Metastatic Liver Carcinoma in the Adrenal Gland (tissue), 2 donors: ENCODE data around the genes SAMD7 and SKIL.

DNA sequence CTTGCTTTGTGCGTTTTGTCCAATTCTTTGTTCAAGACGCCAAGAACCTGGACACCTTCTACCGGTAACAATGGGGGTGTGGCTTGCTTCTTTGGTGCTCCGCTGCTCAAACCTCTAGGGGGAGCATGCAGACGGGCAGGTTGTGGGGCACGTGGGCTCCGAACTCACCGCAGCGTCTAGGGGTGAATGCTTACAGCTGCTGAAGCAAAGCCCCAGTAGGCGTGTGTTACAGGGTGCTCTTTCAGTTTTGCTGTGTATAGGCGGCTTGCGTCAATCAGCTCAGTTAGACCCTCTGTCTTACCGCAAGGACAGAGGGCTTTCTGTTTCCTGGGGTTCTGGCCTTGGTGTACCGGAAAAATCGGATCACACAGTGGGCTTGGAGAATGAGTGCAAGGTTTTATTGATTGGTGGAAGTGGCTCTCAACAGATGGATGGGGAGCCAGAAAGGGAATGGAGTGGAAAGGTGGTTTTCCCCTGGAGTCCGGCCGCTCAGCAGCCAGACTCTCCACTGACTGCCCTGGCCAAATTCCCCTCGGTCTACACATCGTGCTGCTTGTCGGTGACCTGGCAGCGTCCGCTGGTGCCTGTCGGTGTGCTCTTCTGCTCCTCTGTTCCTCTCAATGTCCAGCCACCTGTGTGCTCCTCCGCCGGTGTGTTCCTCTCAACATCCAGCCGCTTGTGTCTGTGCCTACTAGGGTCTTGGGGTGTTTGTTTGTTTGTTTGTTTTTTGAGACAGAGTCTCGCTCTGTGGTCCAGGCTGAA, 1.3 kb upstream of the LRRC34 start:
- PRO-cap, 2 experiments: no peak in any of the 2 experiments

DNA sequence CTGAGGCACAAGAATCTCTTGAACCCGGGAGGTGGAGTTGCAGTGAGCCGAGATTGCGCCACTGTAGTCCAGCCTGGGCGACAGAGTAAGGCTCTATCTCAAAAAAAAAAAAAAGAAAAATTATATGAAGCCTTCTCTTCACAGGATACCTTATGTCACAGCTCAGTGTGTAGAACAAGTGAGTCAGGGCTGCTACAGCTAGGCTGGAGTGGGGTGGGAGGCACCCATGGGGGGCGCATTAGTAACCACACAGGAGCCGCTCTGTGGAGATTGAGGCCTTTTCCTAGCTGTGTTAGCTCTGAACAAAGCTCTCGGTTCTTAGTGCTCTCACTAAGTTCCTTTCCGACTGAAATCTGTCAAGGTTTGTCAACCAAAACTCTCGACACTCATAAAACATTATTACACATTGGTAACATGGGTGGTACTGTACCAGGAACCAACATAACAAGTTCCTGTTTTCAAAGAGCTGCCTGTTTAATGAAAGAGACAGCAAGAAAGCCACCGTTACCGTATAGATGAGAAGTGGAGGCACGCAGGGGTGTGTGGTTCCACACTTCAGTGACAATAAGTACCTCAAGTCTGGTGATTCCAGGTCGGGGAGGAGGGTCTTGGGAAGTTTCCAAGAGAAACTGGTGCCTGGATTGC, 4.5 kb downstream of the LRRC31 start:
- PRO-cap, 2 experiments: no peak in any of the 2 experiments

- PRO-cap, 2 experiments: no peak in any of the 2 experiments
Observed at GRCh38 chr3:169870053-169870501, 342 bp upstream of the LRRC31 start.

GRCh38 chr3:169886638-169886899, 16.8 kb upstream of the LRRC31 start:
- PRO-cap, 2 experiments: no peak in any of the 2 experiments

DNA sequence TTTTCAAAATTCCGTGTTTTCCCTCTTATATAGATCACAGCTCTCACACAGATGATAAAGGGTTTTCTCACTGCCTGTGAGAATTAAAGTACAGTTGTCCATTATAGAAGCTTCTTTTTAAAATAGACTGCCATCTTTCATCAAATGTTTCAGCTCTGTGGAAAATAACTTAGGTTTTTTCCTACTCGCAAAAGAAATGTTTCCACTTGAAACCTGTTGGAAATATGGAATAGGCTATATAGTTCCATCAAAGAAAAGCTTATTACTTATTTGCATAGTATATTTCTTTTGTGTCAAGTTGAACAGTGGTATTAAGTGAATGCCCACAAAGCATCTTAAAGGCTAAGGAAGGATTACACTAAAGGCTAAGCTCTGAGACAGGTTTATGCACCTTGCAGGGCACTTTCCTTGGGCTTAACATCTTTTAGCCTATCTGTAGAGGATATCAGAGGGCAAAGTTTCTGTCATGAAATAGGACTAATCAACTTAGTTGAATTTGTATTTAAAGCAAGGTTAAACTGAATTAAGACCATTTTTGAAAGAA, at the start of gene SAMD7:
TSS of gene SAMD7 (plus strand) at position 411 of the 544 bp plus-strand sequence.
- PRO-cap, 2 experiments: no peak in any of the 2 experiments

GRCh38 chr3:169945203-169945643, 21.4 kb upstream of the SEC62 start:
- PRO-cap, 2 experiments: no peak in any of the 2 experiments

DNA sequence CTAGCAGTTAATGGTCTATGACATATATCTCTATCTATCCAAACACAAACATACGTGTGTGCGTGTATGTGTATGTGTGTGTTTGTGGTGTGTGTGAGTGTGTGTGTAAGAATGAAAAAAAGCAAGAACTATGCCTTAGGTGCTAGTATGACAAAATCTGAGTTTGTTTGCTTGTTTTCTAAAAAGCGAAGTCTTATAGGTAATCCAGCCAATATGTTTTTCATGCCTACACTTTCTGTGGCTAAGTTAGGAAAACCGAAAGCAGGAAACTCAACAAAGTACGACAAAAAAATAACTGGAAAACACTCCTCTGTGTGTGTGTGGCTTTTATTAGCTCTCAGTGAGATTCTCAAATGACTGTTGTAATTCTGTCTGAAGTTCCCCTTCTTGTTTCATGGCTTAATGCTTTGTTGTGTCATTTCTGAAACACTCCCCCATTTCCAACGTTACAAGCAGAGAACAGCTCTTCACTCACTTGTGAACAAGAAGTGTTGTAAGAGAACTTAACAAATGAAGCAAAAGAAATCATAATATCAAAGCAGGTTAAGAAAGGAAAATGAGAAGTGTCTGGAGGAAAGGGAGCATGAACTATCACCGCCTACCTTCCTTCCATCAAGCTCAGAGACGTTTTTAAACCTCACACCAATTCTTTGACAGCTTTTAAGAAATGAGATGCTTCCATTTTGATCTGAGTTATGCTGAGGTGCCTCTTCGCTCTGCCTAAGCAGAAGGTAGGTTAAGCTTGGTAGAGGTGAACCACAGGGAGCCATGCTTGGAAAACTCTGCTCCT, 12.5 kb upstream of the SEC62 start:
- PRO-cap, 2 experiments: no peak in any of the 2 experiments

DNA sequence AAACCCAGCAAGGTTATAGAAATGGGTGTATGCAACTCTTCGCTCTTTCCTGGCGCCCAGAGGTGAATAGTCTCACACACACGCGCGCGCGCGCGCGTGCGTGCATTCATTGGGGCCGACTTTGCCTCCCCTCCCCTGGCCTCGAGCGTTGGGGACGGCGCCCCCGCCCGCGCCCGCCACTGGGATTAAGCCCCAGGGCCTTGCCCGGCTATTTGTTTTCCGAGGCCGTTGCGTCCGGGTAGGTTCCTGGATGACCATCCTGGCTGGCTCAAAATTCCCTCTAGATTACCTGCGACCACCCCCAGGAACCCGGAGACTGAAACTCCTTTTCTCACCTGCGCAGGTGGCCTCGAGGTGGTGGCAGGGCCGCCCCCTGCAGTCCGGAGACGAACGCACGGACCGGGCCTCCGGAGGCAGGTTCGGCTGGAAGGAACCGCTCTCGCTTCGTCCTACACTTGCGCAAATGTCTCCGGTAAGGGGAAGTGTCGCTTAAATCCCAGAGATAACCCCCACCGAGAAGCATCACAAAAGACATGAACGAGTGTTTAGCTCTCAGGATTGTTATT, 860 bp downstream of the GPR160 start:
- PRO-cap, 2 experiments: no peak in any of the 2 experiments

DNA sequence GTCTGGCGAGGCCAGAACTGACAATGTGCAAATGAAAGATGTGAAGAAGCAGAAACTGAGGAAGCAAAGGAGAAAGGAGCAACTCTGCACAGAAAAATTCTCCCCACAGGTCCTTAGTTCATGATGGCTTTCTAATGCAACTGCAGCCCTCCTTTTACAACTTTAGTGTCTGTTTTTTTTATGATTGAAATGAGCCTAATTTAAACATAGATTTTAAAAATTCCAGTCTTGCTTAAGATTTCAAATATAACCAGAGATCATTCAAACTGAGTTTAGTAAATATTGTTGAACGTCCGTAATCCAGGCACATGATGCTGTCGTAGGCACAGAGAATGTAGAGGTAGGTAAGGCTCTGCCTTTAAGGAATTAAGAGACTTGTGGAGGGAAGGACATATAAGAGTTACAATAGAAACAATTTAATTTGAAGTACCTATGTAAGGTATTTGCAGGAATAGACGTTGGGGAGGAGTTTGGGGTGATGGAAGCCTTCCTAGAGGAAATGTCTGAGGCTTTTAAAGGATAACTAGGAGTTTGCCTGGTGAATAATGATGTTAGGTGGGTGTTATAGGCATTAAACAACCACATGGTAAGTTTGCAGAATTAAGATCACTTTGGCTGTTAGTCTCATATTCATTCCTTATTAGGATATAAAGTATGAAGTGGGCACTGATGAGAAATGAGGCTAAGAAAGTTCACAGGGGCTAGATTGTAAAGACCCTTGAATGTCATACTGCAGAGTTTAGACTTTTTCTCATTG, 5.0 kb downstream of the PRKCI start:
- PRO-cap, 2 experiments: no peak in any of the 2 experiments

DNA sequence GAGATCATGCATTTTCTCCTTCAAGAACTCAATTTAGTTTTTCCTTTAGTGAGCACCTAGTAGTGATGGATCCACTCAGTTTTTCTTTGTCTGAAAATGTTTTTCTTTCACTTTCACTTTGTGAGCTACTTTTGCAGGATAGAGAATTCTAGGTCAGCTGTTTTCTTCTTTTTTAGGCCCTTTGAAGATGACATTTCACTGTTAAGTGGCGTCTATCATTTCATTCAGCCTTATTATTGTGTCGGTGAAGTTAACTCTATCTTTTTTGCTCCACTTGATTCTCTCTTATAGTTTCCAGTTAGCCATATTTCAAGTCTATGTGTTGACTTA, 55.7 kb downstream of the PRKCI start:
- PRO-cap, 2 experiments: no peak in any of the 2 experiments

DNA sequence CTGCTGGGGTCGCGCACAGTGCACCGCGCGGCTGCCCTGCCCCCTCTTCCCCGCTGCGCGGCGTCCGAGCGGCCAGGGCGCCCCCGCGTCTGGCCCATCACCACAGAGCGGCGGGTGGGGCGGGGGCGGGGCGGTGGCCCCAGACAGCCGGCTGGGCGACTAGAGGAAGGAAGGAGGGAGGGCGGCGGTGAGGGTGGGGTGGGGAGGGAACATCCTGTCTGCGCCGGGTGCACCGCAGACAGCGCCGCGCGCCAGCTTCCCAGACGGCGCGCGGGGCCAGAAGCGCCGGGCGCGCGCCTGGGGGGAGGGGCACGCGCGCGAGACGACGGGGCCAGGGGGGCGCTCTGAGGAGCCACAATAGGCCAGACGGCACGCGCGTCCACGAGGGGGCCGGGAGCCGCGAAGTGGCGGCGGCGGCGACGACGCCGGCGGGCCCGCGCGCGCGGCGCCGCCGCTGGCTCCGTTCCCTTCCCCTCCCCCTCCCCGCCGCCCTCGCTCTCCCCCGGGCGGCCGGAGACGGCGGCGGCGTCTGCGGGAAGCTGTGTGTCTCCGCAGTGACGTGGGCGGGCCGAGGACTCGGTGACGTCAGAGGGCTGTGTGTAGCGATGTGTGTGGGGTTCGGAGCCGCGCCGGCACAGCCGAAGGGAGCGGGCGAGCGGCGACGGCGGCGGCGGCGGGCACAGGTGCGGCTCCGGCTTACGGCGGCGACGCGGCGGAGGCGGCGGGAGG, at the start of gene SKIL:
TSS of gene SKIL (plus strand) at position 635 of the 729 bp plus-strand sequence.
- PRO-cap, 2 experiments: peak in 2 of 2 experiments; most common plus-strand start position 262 of the sequence (in 2); most common minus-strand start position 91 of the sequence (in 2)

GRCh38 chr3:170390072-170390649, 28.5 kb upstream of the CLDN11 start:
- PRO-cap, 2 experiments: no peak in any of the 2 experiments

GRCh38 chr3:170466830-170467460, 48.3 kb downstream of the CLDN11 start:
- PRO-cap, 2 experiments: no peak in any of the 2 experiments

DNA sequence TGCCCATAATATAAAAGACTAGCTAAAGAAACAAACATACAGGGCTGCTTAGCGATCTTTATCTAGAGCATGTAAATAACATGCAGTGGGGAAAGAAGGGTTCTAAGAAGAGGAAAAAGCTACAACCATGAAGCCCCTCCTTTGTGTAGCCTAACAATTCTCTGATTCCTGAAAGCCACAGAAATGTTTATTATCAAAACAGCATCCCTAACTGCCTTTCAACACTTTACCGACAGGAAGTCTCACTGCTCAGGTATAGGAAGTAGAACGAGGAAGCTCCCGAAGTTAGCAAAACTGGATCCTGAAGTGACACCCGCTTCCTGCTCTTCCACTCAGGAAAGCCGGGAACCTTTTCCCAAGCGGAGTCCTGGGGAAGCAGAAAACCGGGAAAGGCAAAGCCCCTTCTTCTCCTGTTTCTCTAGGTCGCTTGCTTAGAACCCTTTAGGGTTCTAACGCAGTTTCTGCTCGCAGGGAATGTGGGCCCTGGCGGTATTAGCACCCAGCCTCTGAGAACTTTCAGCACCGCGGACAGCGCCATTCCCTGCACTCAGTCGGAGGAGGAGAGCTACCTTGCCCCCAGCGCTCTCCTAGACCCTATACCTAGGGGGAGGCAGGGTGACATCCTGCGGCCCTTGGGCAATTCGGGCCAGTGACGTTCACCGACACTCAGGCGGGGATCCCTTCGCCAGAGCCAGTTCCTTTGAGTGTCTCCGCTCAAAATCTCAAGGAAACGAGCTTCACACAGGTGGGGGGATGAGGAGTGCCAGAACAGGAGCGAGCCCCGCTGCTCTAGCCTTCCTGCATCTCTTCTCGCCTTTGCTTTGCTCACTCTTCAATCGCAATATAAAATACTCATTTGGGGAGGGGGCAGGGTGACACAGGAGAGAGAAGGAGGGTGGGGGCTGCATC, 1.4 kb downstream of the SLC7A14 start:
- PRO-cap, 2 experiments: no peak in any of the 2 experiments

DNA sequence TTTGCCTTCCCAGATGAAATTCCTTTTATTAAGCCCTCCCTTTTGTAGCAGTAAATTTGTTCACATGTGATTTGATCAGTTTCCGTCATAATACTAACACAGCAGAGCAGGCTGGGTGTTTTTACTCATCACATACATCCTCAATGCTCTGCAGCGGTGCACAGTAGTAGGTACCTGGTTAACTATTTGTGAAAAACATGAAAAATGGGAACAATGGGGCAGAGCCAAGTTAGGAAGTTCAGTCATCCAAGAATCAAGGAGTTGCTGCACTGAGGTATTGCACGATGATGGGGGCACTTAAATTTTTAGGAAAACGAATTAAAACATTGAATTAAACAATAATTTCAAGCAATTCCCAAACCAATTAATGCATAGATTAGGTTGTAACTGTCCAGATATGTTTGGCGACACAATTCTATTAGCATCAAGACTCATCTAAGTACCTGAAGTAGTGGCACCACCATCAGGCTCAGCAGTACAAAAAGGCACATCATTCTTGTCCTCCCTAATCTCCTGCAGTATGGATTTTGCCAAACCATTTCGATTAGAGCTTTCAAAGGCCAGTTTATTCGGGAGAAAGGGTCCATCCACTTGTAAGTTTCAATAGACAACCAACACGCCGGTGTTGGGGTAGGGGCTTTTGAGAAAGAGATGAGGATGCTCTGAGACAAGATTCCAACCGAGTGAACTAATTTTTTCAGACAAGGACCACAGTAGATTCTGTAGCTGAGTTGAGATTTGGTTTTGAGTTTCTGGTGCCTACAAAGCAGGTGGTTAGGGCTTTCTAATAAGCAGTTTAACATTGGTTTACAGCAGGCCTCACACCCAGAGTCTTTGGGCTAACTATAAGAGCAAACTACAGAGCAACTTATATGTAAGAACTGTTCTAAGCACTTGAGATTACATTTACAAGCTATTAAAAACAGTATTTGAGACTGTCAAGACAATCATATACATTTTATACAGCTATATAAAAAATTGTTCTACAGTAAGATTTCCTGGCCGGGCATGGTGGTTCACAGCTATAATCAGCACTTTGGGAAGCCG, 4.8 kb downstream of the RPL22L1 start:
- PRO-cap, 2 experiments: no peak in any of the 2 experiments

GRCh38 chr3:170998580-170999076, 27.9 kb downstream of the SLC2A2 start:
- PRO-cap, 2 experiments: no peak in any of the 2 experiments

DNA sequence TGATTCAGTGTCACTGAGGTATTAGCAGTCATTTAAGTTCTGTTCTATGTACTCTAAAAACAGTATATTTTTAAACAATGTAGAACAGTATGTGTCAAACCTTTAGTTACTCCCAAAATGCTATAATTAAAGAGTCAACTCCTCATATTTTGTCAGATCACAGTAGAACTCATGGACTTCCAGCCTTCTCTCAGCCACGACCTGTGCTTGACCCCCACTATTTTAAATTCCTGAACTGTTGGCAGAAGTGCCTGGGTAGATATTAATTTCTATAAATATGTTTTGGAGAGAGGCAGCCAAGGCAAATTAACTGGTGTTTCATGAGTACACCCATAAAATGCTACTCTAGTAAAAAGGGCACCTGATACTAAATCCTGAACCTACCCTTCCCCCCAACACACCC, 164.2 kb downstream of the TNIK start:
- PRO-cap, 2 experiments: no peak in any of the 2 experiments

DNA sequence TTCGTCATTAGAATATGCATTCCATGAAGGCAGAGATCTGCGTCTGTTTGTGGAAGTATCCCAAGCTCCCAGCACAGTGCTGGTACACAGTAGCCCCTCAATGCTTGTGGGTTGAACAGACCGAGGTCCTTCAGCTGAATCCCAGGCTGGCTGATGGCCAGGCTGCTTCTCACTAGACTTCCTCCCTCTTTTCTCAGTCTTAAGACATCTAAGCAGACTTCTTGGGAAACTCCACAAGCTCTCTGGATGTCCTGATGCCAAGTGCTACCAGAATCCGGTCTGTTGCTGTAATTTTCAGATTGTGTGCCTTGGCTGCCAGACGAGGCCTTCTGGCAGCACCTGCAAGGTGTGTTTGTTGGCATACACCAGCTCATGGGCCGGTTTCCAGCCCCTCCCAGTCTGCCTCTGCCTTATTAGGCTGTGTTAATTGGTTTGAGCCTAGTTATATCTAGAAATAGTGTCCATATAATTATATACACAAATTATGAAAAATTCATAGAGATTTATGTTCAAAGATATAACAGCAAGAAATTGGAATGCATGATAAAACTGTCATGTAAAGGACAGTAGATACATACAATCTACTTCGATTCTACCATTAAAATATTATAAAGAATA, 120.6 kb downstream of the TNIK start:
- PRO-cap, 2 experiments: no peak in any of the 2 experiments

- PRO-cap, 2 experiments: no peak in any of the 2 experiments
Observed at GRCh38 chr3:171453965-171454532, 6.2 kb downstream of the TNIK start.

DNA sequence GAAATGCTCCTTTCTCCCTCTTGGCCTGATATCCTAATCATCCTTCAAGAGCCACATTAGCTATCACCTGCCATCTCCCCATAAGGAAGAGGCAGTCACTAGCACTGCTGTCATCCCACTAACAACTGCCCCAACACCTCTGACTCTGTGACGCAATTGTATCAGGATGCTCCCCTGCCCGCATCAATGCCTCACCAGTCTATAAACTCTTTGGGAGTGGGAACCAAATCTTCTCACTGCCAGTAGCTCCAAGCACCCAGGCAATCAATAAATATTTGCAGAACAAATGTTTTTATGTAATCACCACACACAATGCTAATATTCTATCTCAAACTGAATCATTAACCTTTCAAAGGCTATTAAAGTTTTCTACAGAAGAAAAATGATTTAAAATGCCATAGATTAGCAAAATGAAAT, 131.4 kb downstream of the PLD1 start:
- PRO-cap, 2 experiments: no peak in any of the 2 experiments